Placental epithelial cell (primary cell): ENCODE measurements around the genes S100A10, FLG2, LCE1C and PGLYRP4.

DNA sequence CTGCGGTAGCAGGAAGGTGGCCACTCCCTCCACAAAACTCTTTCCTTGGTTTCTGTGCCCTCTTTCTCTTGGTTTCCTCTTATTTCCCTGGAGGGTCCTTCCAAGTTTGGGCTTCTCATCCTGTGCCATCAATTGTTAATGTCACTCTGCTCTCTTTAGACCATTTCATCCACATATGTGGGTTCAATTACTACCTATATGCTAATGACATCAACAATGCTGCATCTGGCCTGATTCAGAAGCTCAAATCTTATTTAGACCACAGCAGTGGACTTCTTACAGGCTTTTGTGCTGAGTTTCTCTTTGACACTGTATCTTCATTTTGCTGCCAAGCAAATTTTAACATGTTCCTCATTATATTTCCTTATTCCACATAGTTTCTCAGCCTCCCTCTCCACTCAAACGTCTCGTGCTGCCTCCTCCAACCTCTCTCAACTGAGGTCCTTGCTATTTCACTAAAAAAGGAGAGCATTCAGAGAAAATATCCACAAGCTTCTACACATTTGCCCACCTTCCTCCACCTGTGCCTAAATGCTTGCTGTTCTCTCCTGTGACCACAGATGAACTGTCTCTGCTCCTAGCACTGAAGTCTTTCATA, 6.6 kb downstream of the TDRKH start:
- CAGE, long polyA plus RNA, result no peak

DNA sequence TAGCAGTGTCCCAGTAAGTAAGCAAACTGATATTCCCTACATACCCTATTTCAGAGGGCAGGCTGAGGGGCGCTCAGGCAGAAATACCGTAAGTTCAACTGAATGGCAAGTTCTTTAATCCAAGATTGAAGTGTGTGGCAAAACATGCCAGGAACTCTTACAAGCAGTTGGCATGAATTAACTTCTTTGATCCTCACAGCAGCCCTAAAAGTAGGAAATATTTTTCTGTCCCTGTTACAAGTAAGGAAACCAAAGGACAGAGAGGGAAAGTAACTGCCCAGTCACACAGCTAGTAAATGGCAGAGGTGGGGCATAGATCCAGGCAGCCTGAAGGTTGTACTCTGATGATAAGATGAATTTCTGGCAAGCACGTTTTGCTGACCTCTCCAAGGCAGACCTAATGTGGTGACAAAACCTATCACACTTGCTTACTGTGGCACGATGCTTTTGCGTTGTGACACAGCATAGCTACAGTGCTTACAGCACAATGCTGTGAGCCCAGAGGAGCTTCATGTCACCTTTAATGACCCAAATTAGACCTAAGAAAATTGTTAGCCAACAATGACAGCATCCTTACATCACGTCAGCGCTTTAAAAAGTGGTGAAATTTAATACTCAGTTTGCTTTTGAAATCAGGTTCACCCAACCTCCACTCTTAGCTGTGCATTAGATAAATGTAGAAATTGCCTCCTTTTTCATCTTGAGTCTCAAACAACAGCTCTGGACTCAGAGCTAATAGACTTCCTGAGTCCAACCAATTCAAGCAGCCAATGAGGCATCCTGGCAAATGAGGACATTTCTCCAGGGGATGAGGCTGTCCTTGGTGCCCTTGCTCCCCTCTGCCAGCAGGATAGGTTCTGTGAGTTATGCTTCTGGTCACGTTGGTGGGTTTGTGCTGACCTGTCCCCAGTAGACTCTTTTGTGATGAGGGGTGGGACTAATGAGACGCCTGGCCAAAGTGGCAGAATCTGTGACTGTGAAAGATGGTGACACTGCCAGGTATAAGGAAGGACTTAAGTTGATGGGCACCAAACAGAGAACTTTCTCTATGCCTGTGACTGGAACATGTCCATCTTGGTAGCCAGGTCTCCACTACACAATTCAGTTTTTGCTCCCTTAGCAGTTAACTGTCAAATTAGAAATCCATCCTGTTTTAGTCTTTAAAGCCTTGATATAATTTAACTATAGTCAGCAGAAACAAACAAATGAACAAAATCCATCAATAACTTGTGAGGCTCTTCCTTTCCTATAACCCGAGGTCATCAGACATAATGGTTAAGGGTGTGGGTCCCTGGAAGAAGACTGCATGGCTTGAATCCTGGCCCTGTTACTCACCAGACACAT, 35.3 kb upstream of the THEM4 start:
- CAGE, long polyA plus RNA, result no peak

DNA sequence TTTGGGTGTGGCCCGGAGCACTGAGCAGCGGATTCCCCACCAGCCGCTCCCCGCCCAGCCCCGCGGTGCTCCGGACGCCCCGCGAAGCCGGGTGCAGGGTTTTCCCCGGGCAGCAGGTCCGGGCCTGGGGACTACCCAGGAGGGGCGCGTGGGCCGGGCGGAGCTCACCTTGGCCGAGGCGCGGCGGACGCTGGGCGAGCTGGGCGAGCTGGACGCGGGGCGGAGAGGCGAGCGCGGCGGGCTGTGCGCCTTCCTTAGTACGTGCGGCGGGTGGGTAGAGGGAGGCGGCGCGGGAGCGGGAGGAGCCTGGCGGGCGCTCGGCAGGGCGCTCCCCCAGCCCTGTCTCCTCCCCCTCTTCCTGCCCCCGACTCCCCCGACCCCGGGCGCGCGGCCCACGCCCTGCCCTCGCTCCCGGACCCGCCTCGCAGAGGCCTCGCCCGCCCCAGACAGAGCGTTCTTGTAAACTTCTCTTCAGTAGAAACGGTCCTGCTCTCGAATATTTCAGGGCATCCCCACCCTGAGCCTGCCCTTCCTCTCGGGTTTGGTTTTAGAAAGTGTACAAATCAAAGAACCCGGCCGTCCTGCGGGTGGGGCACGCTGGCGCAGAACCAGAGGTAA, at the start of gene S100A10:
Gene S100A10 (minus strand): TSS at position 276 of the 618 bp plus-strand sequence.
- CAGE, long polyA plus RNA, result no peak

DNA sequence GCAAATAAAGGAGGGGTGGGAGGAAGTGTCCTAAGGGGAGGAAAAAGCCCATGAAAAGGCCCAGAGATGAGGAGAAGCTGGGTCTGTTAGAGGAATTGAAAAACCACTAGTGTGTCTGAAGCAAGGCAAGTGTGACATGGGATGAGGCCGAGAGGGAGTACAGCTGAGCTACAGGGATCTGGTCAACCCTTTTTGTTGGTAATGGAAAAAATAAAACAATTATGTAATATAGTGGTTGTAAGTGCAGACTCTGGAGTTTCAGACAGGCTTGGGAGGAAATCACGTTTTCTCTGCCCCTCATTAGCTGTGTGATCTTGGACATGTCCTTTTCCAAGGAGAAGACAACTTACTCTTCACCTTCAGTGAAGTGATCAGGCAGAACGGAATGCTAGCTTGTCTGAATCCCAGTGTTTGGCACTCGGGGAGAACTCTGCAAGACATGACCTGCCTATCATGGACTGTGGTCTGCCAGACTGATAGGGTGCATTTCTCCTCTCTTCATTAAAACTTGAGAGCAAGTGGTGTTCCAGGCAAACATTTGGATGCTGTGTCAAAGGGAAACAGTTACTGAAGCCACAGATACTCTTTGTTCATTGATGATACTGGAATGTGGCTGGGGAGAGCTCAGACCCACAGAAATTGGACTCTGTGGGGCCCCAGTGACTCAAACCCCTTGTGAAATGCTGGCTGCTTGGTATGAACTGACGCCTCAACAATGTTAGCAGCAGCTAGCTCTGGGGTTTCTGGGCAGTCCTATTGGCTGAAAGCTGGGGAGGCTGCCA, 7.6 kb upstream of the S100A10 start:
- CAGE, long polyA plus RNA, result no peak

- CAGE, long polyA plus RNA, result no peak
These were observed 1.3 kb downstream of the S100A11 start for GRCh38 chr1:152035511-152035844.

GRCh38 chr1:152038101-152038753, 1.4 kb upstream of the S100A11 start:
- CAGE, long polyA plus RNA, result no peak

DNA sequence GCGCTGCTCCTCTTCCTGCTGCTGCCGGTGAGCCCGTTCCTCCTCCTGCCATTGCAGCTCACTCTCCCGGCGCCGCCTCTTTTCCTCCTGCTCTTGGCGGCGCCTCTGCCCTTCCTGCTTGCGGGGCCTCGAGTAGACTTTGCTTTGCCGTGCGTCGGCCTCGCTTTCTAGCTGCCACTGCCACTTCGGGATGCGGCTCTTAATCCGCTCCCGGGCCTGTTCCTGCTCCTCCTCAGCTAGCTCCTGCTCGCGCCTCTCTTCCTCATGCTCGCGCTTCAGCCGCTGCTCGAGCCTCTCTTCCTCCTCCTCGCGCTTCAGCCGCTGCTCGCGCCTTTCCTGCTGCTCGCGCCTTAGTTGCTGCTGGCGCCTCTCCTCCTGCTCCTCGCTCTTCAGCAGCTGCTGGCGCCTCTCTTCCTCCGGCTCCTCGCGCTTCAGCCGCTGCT, 4.3 kb downstream of the TCHH start:
- CAGE, long polyA plus RNA, result no peak

DNA sequence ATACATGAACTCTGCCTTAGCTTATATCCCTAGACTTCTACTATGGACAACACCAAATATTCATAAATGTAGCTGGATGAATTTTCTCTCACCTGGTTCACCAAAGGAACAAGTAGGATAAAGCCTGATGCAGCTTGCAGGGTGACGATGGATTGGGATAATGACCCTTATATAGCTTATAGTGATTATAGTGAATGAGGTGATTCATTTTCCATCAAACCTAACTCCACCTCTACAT, at the start of gene FLG2:
Gene FLG2 (minus strand): TSS at position 143 of the 238 bp plus-strand sequence.
- CAGE, long polyA plus RNA, result no peak

DNA sequence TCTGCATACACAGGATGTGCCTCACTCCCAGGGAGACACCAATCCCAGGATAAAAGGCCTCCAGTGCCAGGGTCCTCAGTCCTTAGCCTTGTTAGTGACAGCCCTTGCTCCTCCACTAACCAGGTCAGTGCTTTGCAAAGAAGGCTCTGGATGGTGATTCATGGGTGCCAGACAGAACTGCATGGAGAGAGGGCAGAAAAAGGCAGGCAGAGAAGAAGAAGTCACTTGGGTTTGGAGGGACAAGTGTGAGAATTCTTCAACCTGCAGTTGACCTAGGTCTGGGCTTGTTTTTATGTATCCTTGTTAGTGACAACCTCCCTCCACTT, 17.3 kb downstream of the C1orf68 start:
- CAGE, long polyA plus RNA, result no peak

GRCh38 chr1:152806475-152806802, at the start of gene LCE1C:
Gene LCE1C (minus strand): TSS chr1:152806651.
- CAGE, long polyA plus RNA, result no peak

GRCh38 chr1:153122690-153123577, 9.6 kb upstream of the SPRR2F start:
- CAGE, long polyA plus RNA, result no peak

- CAGE, long polyA plus RNA, result no peak
These were observed at the start of gene PGLYRP4 for GRCh38 chr1:153348716-153349269. Gene PGLYRP4 (minus strand): TSS chr1:153348841.

GRCh38 chr1:153386363-153387091, 4.3 kb downstream of the S100A8 start:
- CAGE, long polyA plus RNA, result no peak

DNA sequence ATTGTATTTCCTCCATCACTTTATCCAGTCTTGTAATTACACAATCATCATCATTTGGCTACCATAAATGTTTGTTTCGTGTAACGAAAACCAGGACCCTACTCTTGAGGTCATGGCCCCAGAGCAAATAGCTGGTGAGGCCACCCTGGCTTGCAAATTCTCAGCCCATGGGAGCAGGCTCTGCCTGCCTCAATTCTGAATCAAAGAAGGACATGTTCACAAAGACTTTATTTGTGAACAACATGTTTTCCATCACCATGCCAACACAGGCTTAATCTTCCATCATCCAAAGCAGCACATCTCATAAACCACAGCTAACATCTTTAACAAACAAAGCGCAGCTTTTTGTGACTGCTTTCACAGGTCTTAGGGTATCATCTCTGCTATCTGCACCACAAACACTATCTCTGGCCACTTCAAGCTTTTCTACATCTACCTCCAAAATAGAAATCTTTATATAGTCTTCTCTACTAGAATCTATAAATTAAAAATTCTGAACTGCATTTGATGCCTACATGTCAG, 33.2 kb upstream of the S100A7 start:
- CAGE, long polyA plus RNA, result no peak

DNA sequence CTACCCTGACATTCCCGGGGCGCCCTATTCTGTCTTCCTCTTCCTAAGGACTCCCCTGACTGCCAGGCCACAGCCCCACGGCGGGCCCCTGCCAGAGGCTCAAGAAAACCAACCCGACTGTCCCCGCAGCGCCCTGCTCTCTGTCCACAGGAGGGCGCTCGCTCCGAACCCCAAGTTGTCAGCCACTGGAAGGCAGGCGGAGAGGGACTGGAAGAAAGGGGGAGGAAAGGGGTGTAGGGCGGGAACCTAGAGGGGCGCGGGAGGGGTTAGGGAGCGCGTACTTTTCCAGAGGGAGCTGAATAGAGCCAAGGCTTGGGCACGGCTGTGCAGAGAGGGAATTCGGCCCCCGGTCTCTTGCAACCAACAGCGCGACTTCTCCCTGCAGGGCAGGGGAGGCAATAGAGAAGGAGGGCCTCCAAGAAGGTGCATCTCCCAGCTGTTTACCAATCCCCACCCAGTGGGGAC, 2.6 kb downstream of the S100A6 start:
- CAGE, long polyA plus RNA, result no peak

GRCh38 chr1:153535114-153535907, 480 bp downstream of the S100A6 start:
- CAGE, long polyA plus RNA, result no peak

DNA sequence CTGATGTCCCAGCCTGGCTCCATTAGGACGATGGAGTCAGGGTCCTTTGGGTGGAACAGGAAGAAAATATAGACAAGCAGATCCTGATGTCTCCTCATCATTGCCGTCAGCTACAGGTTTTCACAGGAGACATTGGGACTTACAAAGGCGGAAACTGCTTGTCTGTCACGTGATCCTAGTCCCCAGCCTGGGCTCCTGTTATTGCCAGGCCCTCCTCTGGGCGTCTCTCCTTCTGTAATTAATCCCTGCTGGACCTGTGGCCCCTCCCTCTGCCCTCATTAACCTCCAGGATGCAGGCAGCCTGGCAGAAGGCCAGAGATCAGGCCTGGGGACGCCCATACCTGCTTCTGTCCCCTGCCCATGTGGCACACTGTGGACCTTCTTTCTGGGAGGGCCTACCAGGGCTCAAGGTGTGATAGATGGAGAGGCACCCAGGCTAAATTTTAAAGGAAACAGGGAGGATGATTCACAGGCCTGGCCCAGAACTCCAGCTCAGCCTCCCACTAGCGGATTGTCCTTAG, 2.4 kb downstream of the S100A5 start:
- CAGE, long polyA plus RNA, result no peak

GRCh38 chr1:153543435-153544158, 2.0 kb downstream of the S100A4 start:
- CAGE, long polyA plus RNA, result no peak

GRCh38 chr1:153649962-153650484, 8.5 kb upstream of the SNAPIN start:
- CAGE, long polyA plus RNA, result no peak

- CAGE, long polyA plus RNA, result no peak
These were observed 5.3 kb upstream of the SNAPIN start for GRCh38 chr1:153653151-153653635.